Suprapubic skin (tissue), 4 donors: ENCODE measurements around the genes RNF175, GLRB and ETFDH.

DNA sequence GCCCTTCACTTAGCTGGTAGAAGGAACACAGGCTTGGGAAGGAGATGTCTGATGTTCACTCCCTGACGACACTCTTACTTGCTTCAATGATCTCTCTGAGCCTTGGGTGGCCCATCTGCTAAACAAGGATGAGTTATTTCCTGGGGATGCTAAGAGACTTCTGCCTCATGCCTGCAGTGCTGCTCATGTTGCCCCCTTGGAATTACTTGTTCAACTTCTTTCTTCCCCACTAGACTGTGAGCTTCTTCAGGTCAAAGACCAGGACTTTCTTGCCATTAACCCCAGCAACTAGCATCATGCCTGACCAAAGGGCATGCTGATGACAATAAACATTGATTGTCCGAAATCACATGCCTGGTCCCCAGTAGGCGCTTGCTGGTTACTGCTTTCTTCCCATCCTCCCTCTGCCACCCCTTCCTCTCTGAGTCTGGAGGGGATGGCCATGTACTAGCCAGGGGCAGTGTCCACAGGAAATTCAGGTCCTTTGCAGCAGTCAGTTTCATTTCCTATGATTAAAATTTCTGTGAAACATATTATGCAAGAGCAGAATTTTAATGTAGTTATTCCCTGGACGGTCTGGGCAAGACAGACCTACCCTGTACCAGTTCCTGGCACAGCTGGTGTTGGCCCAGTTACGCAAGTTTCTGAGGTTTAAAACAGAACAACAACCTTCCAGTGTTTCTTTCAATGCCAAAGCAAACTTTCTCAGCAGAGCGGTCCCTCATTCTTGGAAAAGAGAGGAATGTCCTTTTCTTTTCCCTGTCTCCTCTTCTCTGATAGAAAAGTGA is 28.3 kb upstream of the TLR2 start:
- PRO-cap = bidirectional peak, plus-strand start at position 563 of the sequence, minus-strand start at position 406 of the sequence
- RAMPAGE, long total RNA, 4 experiments = no peak in any of the 4 experiments

DNA sequence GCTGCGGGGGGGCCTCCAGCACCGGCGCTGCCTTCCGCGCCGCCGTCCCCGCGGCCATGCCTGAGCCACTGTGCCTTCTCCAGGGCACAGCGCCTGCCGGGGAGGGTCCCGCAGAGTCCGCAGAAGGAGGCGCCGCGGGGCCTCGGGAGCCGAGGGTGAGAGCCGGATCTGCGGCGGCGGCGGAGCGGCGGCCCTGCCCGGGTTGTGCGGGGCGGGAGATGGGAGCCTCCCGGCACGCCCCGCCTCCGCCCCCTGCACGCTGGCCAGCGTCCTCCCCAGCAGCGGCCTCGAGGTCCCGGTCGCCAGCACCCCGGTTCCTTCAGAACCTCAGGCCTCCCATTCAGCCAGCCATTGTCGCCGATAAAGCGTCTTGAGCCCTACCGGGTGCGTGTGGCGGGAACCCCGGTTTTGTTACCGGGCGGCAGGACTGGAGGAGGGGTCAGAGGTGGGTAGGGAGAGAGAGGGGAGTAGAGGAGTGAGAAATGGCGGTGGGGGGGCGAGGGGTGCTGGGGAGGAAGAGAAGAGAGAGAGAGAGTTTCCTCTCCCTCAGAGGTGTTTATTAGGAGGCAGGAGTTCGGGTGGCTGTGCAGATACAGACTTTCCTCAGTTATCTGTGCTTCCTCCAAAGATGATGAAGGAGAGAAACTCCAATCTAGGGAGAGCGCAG is at the start of gene RNF175:
RNF175 (minus strand) TSS at position 220 of the 667 bp plus-strand sequence.
- PRO-cap = no peak
- RAMPAGE, long total RNA, 4 experiments = no peak in any of the 4 experiments

GRCh38 chr4:154583719-154584919 is 6.4 kb downstream of the FGA start:
- PRO-cap = no peak
- RAMPAGE, long total RNA, 4 experiments = no peak in any of the 4 experiments

GRCh38 chr4:154658618-154658820 is 46.1 kb upstream of the FGG start:
- PRO-cap = no peak
- RAMPAGE, long total RNA, 4 experiments = no peak in any of the 4 experiments

GRCh38 chr4:155352713-155353162 is 24.0 kb downstream of the MAP9 start:
- PRO-cap = no peak
- RAMPAGE, long total RNA, 4 experiments = no peak in any of the 4 experiments

DNA sequence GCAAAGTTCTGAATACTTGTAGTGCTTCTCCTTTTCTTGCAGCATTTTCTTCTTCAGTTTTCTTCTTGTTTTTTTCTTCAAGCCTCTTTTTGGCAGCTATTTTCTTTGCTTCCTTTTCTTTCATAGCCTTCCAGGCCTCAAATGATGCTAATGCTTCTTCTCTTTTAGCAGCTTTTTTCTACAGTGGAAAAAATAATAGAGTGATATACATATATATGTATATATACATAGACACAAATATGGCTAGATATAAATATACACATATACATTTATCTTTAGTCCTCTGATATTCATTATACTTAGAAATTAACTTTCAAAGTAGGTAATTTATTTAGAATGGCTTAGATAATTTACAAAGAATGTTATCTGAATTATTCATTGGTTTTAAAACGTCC is 23.6 kb downstream of the MAP9 start:
- PRO-cap = no peak
- RAMPAGE, long total RNA, 4 experiments = no peak in any of the 4 experiments

DNA sequence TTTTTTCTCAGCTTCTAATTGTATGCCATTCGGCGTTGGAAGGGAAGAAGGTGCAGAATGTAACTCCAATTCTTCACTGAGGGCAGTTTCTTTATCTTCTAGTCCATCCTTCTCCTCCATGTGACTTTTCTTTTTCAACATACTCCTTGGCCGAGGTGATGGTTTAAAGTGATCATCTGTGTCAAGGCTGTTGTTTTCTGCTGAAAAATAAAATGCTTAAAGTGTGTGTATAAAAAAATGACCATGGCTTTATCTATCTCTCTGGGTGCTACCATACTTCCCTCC is 8.2 kb downstream of the MAP9 start:
- PRO-cap = no peak
- RAMPAGE, long total RNA, 4 experiments = no peak in any of the 4 experiments

- PRO-cap = no peak
- RAMPAGE, long total RNA, 4 experiments = no peak in any of the 4 experiments
Observed at GRCh38 chr4:155666195-155666629, 436 bp upstream of the GUCY1A1 start.

- PRO-cap = no peak
- RAMPAGE, long total RNA, 4 experiments = no peak in any of the 4 experiments
Observed at GRCh38 chr4:155789437-155789856, 30.6 kb downstream of the GUCY1B1 start.

GRCh38 chr4:156771332-156771902 is 200.2 kb downstream of the PDGFC start:
- PRO-cap = no peak
- RAMPAGE, long total RNA, 4 experiments = no peak in any of the 4 experiments

DNA sequence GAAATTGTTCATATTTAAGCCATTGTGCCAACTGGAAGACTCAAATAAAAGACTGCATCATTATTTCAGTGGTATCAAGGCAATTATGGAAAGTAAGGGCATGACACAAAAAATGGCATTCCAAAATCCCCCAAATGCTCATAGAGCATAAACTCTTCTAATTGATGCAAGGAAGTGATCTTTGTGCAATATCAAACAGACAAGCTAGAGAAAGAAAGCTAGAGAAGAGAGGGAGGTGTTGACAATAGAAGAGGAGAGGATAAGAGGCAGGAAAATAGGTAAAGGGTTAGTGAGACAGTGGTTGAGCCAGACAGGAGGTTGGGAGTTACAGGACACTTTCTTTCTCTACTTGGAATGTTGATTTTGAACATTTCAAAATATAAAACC is 134.1 kb downstream of the PDGFC start:
- PRO-cap = no peak
- RAMPAGE, long total RNA, 4 experiments = no peak in any of the 4 experiments

DNA sequence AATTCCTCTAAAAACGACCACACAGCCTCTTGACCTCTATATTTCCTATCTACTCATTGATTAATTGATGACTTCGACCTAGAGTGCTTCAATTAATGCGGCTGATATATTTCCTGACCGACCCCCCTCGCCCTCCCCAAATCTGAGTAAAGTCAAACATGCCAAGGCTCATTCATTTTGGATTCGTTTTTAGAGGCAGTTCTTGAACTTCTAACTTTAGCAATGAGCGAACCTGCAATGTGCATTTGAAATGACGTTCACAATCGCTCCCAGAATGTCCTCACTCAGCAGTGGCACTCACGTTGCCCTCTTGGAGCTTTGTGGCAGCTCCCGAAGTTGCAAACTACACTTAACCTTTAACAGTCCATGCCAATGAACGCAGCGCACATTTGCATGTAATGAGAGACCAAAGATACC is 1.3 kb downstream of the PDGFC start:
- PRO-cap = unidirectional peak, plus-strand start at position 283 of the sequence
- RAMPAGE, long total RNA, 4 experiments = no peak in any of the 4 experiments

DNA sequence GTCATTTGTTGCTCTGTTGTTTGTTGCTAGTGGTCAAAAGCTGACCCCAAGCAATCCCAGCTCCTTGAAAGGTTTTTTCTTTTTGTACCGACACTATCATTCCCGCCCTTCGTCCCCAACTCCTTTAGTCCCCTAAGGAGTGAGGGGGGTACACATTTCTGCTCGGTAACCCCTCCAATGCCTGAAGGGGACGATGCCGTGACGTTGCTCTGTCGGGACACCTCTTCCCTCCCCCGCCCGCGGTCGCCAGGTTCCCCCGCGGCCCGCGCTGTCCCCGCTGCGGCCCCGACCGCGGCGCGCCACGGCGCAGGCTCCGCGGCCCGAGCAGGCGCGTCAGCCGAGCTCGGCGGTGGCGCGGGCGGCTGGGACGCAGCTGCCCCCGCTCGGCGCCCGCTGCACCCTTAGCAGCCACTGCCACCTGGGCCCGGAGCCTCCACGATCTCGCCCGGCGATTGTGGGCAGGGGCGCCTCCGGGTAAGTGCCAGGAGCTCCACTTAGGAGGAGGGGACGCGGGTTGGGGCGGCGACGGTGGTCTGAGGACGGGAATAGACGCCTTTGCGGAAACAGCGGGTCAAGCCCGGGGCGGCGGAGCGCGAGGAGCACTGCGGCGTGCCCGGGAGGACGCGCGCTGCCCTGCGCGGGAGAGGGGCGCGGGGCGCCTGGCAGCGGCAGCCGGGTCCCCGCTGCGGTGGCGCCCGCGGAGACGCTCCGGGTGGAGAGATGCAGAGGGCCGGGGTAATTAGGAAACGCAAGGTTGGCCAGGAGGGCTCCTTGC is at the start of gene GLRB:
GLRB (plus strand) TSS at position 327 of the 775 bp plus-strand sequence.
- PRO-cap = unidirectional peak, plus-strand start at position 340 of the sequence
- RAMPAGE, long total RNA, 4 experiments = start-site peak on the plus strand in 1 of 4 experiments, centred at position 355 of the sequence, 33 reads per replicate

- PRO-cap = no peak
- RAMPAGE, long total RNA, 4 experiments = start-site peak on the minus strand in 2 of 4 experiments, at chr4:157823819-157823848 at its widest, 15 to 17 reads per replicate
Observed at GRCh38 chr4:157823667-157824559, 348.9 kb downstream of the GASK1B start.

DNA sequence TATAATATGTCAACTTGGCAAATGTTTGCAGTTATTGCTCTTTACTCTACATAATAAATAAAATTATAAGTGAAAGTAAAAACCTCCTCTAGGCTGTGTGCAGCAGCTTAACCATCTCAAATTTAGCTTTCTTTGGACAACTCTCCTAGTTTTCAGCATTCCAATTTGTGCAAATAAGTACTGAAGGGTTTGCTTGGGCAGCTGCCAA is 82.5 kb downstream of the GASK1B start:
- PRO-cap = no peak
- RAMPAGE, long total RNA, 4 experiments = no peak in any of the 4 experiments

- PRO-cap = no peak
- RAMPAGE, long total RNA, 4 experiments = start-site peak on the plus strand in 1 of 4 experiments, at chr4:158170512-158171402 at its widest, 14 reads per replicate
Observed at GRCh38 chr4:158170390-158171114, 2.3 kb downstream of the GASK1B start.

DNA sequence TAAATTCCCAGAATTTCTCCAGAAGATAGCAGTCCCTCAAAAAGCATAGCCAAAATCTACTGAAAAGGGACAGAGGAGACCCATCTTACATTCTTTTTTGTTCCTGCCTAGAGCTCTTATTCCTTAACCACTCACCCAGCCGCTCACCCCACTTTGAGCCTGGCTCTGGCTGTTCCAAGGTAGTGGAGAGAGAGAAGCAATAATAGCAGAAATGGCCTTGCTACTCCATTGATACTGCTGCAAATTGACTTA is 1.7 kb upstream of the GASK1B start:
- PRO-cap = no peak
- RAMPAGE, long total RNA, 4 experiments = no peak in any of the 4 experiments

GRCh38 chr4:158671757-158672529 is at the start of gene ETFDH:
TSS of gene ETFDH (plus strand) at chr4:158672296.
- PRO-cap = bidirectional peak, plus-strand start at chr4:158672111, minus-strand start at chr4:158671851; bidirectional peak, plus-strand start at chr4:158672316, minus-strand start at chr4:158672191
- RAMPAGE, long total RNA, 4 experiments = start-site peak on the plus strand in 3 of 4 experiments, at chr4:158672094-158672359 at its widest, 22 to 539 reads per replicate; start-site peak on the minus strand in 3 of 4 experiments, at chr4:158671851-158671899 at its widest, 12 to 31 reads per replicate

DNA sequence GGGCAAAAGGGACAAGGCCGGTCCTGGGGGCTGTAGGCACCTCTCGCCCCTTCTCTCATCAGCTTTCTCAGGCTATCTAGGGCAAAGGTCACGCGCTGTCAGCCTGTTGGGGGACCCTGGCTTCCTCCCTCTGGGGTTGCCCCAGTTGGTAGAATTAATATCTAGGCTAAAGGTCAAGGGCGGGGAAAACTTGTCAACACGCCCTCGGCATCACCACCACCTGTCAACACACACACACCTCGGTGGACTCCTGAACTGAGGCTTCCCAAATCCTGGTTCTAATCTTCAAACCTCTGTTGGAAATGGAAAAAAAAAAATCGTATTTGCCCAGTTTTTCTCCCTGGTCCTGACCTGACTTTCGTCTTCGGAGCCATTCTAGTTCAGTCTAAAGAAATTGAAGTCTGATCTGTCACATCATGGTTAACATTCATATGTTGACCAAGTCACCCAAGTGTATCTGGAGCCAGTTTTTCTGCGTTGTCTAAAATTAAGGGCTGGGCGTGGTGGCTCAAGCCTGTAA is 494 bp downstream of the ETFDH start:
- PRO-cap = no peak
- RAMPAGE, long total RNA, 4 experiments = no peak in any of the 4 experiments

DNA sequence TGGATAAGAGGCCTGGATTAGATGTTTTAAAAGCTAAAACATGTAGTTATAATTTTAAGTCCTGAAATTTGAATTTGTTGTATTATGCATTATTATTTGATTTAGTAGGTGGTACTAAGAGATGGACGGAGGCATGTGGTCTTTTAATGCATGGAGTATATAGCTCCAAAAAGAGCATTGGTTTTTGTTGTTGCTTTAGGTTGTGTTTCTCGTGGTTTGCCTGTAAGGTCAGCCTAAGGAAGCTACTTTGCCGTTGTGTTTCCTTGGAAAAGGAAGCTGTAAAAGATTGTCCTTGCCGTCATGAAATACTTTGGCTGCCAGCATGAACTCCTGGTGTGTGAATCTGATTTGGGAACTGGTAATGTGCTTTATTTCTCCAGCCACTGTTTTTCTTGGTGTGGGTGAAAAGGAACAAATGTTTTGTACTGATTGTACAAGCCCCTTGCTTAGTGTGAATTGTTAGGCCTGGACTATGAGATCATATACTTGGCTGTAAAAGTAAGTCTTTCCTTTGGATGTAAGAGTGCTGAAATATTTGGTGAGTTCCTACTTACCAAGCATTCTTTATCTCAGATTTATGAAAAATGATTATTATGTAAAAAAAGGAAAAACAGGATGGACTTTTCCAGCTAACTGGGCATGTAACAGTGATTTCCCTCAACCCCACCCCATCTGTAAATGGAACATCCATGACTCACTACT is 6.2 kb downstream of the FNIP2 start:
- PRO-cap = no peak
- RAMPAGE, long total RNA, 4 experiments = no peak in any of the 4 experiments